Breast epithelium (tissue), 2 donors: ENCODE results near the genes SCYL3 and KIFAP3.

DNA sequence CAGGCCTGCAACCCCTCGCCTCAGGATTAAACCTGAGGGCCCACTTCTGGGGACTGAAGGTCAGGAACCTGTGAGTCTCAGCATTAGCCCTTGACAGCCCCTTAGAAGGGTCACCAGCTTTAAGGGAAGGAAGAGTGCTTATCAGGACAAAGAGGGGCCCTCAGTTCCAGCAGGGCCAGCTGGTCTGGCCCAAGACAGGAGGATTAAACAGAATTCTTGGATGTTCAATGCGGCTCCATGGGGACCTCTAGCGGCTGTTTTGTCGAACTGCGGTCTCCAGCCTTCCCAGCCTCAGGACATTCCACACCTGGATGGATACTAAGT lies 15.4 kb upstream of the CD247 start:
- PRO-cap = no peak
- RAMPAGE, long total RNA, 2 experiments = no peak in any of the 2 experiments

DNA sequence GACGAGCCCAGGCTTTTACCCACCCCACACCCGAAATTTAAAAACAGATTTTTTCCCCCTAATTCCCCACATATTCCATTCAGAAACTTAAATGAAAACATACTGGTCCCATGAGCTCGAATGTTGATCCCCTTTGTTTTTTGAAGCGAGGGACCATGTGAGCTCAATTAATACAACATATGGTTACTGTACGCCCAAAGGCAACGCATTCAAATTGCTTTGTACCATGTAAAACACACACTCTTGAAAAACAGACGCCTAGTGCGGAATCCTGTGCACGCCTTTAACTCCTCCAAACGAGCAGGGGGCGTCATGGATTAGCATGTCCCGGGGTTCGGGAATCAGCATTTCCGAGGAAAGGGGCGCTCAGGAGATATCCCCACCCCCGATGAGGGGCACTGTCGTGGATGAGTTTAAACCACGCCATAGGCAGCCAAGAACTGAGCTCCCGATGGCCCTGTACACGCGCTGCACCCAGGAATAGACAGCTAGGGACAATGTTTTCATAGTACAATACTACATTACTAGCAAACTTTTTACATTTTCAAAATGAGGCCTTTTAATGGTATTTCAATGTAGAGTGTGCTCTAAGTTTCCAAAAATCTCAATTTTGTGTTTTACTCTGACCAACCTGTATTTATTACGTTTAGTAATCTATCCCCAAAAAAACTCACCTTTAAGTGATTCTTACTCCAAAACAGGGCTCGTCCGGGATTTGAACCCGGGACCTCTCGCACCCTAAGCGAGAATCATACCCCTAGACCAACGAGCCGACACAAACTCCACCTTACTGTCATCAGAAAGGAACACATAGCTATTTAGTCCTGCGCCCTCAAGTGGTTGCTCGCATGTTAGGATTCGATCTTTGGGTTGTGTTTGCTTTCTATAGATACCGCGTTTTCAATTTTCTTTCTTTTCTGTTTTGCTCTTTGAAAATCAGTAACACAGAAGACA lies 6.7 kb upstream of the MPZL1 start:
- PRO-cap = no peak
- RAMPAGE, long total RNA, 2 experiments = no peak in any of the 2 experiments

GRCh38 chr1:167772935-167773653 lies 51.3 kb downstream of the MPZL1 start:
- PRO-cap = no peak
- RAMPAGE, long total RNA, 2 experiments = no peak in any of the 2 experiments

- PRO-cap = no peak
- RAMPAGE, long total RNA, 2 experiments = no peak in any of the 2 experiments
Observed at GRCh38 chr1:167787800-167788441, 66.1 kb downstream of the MPZL1 start.

- PRO-cap = no peak
- RAMPAGE, long total RNA, 2 experiments = no peak in any of the 2 experiments
Observed at GRCh38 chr1:167911430-167912016, 2.4 kb downstream of the ADCY10 start.

- PRO-cap = no peak
- RAMPAGE, long total RNA, 2 experiments = no peak in any of the 2 experiments
Observed at GRCh38 chr1:168137251-168138039, 715 bp upstream of the GPR161 start.

DNA sequence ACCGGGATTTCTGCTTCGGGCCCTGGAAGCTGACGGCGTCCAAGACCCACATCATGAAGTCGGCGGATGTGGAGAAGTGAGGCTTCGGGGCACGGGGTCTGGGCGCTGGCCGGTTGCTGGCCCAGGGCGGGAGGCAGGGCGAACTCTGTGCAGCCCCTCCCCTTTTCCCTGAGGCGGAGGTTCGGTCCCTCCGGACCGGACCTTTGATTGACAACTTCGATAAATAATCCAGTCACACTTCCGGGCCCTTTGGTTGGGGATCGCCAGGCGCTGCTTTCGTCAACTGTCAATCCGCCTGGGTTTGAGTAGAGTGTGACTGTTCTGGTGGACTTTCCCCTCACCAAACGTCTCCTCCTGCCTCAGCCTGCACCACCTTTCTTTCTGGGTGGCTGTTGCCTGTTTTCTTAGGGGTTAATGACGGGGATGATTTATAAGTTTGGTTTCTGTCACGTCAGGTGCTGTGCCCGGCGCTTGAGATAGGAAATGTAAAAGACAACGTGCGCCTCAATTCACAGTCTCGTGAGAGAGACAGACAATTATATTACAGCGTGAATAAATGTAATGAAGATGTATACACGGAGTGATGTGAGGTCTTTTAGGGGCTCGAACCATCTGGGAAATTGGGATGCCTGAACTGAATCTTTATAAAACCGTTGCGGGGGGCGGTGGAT lies 479 bp downstream of the TIPRL start:
- PRO-cap = no peak
- RAMPAGE, long total RNA, 2 experiments = no peak in any of the 2 experiments

DNA sequence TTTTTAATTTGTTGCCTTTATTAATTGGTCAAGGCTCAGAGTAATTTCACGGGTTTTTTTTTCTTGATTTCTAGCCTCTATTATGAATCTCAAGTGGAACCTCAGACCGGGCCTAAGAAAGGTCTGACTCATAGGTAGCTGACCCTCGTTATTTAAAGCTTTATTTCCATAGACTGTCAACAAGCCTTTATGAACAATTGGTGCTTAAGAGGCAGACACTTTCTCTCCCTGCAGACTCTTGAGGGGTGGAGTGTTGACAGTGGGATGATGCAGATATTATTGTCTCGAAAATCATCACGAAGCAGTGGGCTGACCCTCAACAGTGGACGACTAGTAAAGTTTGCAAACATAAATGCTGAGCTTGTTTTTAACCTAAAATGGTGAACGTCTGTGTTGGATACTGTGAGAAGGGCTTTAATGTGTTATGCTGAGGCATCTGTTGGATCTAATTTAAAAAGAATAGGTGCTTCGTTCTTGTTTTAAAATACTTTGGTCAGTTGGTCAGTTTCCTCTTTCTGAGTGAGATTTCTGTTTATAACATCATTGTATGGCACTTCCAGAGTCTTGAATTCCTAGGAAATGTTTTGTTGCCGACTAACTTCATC lies 1.9 kb downstream of the SFT2D2 start:
- PRO-cap = no peak
- RAMPAGE, long total RNA, 2 experiments = no peak in any of the 2 experiments

DNA sequence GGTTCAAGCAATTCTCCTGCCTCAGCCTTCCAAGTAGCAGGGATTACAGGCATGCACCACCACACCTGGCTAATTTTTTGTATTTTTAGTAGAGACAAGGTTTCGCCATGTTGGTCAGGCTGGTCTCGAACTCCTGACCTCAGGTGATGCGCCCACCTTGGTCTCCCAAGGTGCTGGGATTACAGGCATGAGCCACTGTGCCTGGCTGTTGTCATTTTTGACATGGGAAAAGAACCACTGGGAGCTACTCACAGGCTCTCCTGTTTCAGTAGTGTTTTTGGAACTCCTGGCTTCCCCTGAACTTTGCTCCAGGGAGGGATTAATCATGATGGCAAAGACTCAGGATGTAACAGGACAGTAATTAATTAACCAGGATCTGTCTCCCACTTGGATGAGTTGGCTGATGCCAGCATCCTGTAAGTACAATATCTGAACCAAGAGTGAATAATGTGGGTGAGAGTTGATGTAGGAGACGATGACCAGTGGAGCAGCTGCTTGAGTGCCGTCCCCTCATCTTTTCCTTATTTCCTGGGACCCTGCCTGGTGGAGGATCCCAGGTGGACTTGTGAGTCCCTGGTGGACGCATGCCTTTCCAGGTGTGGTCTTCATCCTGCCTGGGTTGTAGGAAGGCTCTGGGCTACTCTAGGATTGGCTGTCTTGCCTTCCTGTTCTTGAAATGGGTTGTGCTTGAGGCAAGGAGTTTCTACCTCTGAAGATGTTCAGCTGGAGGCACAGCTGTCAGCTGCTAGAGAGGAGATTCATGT lies 4.9 kb downstream of the SFT2D2 start:
- PRO-cap = no peak
- RAMPAGE, long total RNA, 2 experiments = no peak in any of the 2 experiments

DNA sequence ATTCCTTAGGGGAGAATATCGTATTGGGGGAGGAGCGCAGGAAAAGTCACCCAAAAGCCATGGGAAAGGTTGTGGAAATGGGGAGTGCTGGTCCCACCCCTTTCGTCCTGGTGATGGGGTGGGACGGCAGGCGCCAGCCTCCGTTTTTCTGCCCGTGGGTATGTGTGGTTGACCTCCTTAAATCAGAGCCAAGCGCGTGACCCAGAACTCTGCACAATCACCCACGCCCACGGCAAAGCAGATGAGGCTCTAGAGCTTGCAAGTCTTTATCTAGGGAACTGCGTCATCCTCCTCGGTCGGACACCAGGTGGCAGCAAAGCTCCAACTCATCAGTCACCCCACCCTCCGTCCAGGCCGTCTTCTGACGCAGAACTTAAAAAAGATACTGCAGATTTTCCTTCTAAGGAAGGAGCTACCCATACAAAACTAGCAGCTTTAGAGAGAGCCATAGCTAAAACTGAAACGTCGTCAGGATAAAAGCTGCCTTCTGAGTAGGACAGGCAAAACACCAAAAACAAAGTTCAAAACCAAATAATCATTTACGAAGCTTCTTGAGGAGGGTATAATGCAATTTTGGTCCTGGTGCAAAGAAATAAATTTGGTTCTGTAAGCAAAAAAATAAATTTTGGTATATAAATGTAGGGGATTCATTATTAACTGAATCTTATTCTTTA lies 62.0 kb downstream of the TBX19 start:
- PRO-cap = no peak
- RAMPAGE, long total RNA, 2 experiments = no peak in any of the 2 experiments

DNA sequence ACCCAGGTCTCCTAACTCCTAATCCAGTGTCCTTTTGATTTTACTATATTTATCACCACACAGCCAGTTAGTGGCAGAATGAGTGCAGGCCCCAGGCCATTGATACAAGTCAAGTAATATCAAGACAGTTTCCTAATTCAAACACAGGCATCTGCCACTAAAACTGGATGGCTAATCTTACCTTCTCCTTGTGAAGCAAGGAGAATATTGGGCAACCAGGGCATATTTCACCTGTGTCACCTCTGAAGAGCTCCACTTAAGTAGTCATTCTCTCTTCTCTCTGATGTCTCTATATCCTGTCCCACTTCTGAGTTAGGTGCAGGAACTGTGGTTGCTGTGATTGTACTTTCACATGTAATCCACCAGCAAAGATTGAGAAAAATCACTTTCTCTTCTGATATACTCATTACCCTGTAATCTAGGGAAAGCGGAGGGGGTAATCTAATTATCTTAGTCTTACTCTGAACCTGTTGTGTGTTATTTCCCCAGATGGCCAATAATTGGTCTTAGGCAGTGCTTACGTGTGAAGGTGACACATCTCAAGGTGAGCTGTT lies 12.2 kb downstream of the XCL2 start:
- PRO-cap = no peak
- RAMPAGE, long total RNA, 2 experiments = no peak in any of the 2 experiments

- PRO-cap = no peak
- RAMPAGE, long total RNA, 2 experiments = no peak in any of the 2 experiments
Observed at GRCh38 chr1:168907011-168907658, 178.1 kb upstream of the DPT start.

GRCh38 chr1:169113380-169114094 lies 7.0 kb downstream of the ATP1B1 start:
- PRO-cap = no peak
- RAMPAGE, long total RNA, 2 experiments = no peak in any of the 2 experiments

- PRO-cap = no peak
- RAMPAGE, long total RNA, 2 experiments = no peak in any of the 2 experiments
Observed at GRCh38 chr1:169465619-169466148, 20.1 kb downstream of the SLC19A2 start.

DNA sequence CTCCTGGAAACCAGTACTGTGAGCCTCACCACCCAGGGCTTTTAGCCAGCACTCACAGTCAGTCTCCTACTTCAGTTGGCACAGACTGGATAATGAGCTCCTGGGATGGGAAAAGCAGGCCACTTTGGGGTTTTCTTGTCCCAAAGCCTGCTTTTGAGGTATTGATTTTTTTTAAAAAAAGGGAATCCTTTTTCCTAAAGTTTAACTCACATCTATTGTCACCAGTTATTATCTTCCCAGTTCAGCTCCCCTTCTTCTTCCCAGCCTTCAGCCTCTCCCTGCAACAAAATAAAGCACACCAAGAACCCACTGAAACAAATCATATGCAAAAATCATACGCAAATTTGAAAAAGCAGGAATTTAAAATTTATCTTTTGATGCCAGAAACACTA lies 40.2 kb downstream of the SCYL3 start:
- PRO-cap = no peak
- RAMPAGE, long total RNA, 2 experiments = no peak in any of the 2 experiments

- PRO-cap = bidirectional peak, plus-strand start at chr1:169893783, minus-strand start at chr1:169893648; unidirectional peak, minus-strand start at chr1:169893910; unidirectional peak, minus-strand start at chr1:169893993
- RAMPAGE, long total RNA, 2 experiments = no peak in any of the 2 experiments
Observed at GRCh38 chr1:169893163-169894100, at the start of gene SCYL3. Gene SCYL3 (minus strand): TSS chr1:169893896.

GRCh38 chr1:170073769-170075029 lies at the start of gene KIFAP3:
Gene KIFAP3 (minus strand): TSS chr1:170074695.
- PRO-cap = unidirectional peak, minus-strand start at chr1:170074337; bidirectional peak, plus-strand start at chr1:170074764, minus-strand start at chr1:170074695
- RAMPAGE, long total RNA, 2 experiments = start-site peak on the minus strand in 1 of 2 experiments, at chr1:170074551-170074643 at its widest, 63 reads per replicate

GRCh38 chr1:170674091-170674677 lies 10.3 kb downstream of the PRRX1 start:
- PRO-cap = no peak
- RAMPAGE, long total RNA, 2 experiments = no peak in any of the 2 experiments

DNA sequence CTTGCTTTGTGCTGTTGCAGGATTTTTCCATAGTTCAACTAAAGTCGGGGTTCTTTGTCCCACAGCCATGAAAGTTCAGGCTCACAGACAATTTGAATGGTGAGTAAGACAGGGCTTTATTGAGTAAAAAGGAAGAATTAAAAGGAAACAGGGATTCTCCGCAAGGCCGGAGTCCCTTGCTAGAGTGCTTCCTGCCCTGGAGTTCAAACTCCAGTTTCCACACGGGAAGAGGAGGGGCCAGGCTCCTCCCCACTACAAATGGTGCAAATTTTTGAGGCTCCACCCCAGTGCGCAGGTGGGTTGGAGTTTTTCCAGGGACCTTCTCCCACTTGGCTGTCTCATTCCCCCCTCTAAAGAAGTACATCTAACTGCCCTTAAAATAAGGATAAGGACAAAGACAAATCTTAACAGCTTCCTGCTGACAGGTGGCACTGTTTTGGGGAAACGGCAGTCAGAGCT lies 28.8 kb downstream of the FMO2 start:
- PRO-cap = no peak
- RAMPAGE, long total RNA, 2 experiments = no peak in any of the 2 experiments

DNA sequence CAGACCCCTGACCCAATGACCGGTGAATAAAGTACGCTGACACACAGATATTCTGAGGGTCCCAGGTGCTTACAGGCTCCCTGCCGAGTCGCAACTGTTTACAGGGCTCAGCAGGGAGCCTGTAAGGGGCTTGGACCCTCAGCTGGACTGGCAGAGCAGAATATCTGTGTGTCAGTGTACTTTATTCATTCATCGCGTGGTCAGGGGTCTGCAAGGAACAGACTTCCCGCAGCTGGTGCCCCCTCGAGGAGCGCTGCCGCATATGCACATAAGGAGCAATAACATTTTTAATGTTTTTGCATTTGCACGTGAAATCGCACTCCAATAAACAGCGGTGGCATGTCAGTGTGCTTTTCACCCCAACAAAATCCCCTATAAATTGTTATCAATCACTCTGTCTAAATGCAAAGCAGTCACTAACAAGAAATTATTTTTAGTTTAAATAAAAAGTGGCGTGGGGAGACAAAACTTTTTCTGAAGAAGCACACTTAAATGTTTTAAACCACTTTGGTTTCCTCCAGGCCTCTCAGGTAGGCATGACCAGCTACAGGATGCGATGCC lies 3.4 kb downstream of the FMO1 start:
- PRO-cap = no peak
- RAMPAGE, long total RNA, 2 experiments = no peak in any of the 2 experiments